B cell (primary cell): ENCODE results near the gene TMEM126A.

GRCh38 chr11:83070275-83070694, 1.4 kb downstream of the RAB30 start:
- PRO-cap: no peak
- CAGE, long polyA plus RNA: no peak

- PRO-cap: no peak
- CAGE, long polyA plus RNA: no peak
Measured at GRCh38 chr11:83176831-83177417, 16.6 kb upstream of the ANKRD42 start.

DNA sequence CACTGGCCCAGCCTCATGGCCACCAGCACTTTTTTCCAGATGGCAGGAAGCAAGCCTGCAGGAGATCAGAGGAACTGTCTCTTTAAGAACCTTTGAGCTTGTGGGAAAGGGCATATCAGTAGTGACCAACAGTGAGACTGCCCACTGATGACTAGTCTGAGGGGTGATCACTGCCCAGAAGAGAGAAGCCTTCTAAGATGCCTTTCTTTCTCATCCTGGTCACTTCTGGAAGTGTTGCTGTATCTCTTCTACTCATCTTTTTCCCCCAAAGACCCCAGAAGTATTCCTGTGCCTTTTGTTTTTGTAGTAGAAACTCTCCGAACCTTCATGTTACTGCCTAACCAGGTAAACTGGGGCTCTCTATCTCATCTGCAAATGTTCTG, 125.1 kb upstream of the CCDC90B start:
- PRO-cap: no peak
- CAGE, long polyA plus RNA: no peak

DNA sequence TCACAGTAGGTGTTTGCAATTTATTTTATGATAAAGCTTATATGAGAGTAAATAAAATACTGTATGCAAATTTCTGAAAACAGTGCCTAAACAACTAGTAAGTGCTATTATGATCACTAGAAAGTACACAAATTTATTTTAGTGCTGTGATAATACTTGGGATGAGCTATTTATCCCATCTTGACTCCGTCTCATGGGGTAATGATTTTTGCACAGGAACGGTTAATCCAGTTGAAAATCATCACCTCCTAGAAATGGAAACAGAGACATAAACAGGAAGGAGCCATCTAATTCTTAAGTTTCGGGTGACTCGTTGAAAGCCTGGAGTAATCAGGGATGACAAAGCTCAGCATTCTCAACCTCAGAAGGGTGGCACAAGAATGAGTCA, 280.7 kb upstream of the CCDC90B start:
- PRO-cap: no peak
- CAGE, long polyA plus RNA: no peak

DNA sequence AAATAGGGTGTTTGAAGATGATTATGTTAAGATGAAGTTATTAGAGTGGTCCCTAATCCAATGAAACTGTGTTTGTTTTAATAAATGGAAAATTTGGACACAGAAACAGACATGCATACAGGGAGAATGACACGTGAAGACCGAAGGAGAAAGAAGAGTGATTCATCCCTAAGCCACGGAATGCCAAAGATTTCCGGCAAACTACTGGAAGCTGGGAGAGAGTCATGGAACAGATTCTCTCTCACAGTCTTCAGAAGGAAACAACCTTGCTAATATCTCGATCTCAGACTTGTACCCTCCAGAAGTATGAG, 733.4 kb upstream of the CCDC90B start:
- PRO-cap: no peak
- CAGE, long polyA plus RNA: no peak

- PRO-cap: no peak
- CAGE, long polyA plus RNA: no peak
Measured at GRCh38 chr11:84098834-84099222, 812.7 kb upstream of the CCDC90B start.

GRCh38 chr11:84437399-84438055, 1151.4 kb upstream of the CCDC90B start:
- PRO-cap: no peak
- CAGE, long polyA plus RNA: no peak

- PRO-cap: no peak
- CAGE, long polyA plus RNA: no peak
Measured at GRCh38 chr11:85483794-85484202, 143.3 kb downstream of the DLG2 start.

DNA sequence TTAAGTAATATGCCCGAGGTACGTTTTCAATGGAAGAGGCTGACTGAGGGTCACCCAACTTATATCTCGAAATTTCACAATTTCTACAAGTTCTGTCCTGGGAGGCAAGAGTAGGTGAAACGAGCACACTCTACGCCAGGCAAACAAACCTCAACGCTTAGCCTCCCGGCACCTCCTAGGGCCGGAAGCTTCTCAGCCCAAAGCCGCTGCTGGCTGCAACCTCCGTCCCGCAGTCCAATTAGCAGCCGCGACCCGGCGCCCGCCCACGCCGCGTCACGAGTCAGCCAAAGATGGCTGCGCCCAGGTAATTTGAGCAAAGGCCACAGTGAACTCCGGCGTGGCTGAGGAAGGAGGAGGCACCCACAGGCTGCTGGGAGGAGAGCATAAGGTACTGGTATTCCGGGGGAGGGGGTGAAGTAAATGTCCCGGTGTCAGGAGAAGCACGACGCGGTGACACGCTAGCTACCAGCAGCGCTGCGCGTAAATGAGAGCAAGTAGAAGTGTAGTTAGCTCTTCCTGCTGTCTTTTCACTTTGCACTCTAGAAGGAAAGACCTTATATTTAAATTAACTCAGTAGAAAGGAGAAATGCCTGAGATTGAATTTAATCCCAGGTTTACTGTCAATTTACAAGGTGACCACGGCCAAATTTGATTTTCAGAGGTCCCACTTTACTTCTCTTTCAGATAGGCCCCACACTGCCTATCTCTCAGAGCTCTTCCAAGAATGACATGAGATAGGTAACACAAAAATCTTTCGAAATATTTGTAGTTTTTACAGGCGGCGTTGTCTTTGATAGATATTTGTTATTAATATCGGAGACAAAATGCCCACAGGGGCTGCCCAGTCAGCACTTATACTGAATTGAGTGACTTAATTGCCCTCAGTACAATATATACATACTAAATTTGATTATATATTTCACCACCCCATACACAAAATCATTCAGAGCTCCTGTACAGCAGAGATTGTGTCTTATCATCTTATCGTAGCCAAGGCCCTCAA, at the start of gene TMEM126A:
Gene TMEM126A, plus strand, starts transcription at position 266 of the 1,003 bp plus-strand sequence.
- PRO-cap: bidirectional peak, plus-strand start at position 266 of the sequence, minus-strand start at position 177 of the sequence
- CAGE, long polyA plus RNA: start-site peak on the plus strand centred at position 278 of the sequence, 27 bp wide, 92 and 125 reads in 2 replicates

DNA sequence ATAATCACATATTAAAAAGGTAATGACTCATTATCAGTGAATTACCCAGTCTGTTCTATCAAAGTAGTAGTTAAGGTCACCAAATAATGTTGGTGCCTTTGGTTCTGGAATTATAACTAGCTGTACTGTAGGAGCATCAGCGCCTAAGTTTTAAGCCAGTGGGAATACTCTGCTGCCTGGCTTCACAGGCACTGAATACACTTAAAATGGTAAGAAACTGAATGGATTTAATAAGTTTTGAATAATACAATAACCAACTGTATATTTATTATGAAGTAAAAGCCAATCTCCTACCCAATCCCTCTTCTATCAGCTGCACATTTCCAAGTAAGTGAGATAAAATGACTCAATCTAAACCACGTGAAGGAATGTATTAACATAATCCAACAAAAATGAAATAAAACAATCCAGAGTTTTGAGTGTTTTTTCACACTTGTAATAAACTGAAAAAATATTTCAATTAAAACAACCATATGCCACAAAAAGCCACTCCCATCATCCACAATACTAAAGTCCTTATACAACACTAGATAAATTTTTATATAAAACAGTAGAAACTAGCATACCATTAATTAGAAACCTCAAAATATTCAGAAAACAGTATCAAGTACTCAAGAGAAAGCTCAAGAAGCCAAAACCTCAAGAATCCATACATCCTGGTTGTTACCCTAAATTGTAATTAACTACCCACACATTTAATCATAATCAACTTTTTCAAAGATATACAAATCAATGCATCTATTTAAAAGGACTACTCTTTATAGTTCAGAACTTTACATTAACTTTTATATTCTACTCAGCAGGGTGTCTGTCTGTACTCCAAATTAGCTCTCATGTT, 5.4 kb downstream of the CREBZF start:
- PRO-cap: no peak
- CAGE, long polyA plus RNA: no peak

DNA sequence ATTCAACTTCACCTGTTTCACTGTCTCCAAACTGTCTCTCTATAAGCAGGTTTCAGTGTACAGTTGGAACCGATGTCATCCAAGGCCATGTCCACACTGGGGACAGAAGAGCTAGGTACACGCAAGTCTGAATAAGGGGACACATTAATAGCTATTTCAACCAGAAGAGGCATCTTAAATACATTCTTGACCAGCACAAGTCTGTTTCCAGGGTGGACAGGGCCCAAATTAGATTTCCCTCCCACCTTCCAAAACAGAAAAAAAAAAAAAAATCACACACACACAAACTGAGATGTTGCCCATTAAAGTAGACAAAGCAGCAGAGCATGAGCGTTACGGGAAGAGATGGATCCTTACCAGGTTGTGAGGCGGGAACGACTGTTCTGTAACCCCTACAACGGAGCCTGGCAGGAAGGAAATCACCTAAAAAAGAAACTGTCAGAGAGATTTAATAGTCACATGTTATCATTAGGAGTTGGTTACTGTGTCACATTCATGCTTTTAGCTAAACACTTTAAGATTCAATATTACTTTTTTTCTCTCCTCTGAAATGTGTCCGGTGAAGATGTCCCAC, 1.7 kb downstream of the CREBZF start:
- PRO-cap: bidirectional peak, plus-strand start at position 465 of the sequence, minus-strand start at position 421 of the sequence
- CAGE, long polyA plus RNA: start-site peak on the plus strand centred at position 372 of the sequence, 122 bp wide, 5 and 6 reads in 2 replicates

DNA sequence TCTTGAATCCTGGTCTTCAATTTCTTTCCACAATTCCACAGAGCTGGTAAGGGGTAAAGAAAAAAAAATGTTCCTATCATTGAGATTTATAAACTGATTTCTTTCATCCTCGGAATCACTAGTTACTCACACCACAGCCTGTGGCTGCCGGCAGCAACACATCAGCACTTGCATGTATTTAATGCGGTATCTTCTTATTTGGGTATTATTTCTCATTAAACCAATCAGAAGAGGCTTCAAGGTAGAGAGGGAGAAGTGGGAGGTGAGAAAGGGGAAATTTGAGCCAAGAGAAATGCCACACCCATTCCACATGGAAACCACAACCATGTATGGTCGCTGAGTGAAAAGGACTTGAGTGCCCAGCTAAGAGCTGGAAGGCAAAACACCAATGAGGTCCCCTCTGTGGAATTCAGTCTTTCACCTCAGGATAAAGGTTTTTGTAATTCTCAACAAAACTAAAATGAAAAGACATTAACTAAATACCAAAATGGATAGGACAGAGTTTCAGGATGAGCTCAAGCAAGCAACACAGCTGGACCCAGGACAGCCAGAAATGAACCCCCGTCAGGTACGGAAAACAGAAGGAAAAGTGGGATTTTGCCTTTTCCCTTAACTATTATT, 26.0 kb downstream of the SYTL2 start:
- PRO-cap: no peak
- CAGE, long polyA plus RNA: no peak

GRCh38 chr11:85809676-85810453, 1.1 kb downstream of the SYTL2 start:
- PRO-cap: no peak
- CAGE, long polyA plus RNA: no peak

GRCh38 chr11:85966735-85968053, 101.7 kb downstream of the PICALM start:
- PRO-cap: no peak
- CAGE, long polyA plus RNA: no peak

- PRO-cap: no peak
- CAGE, long polyA plus RNA: no peak
Measured at GRCh38 chr11:85983728-85984102, 85.2 kb downstream of the PICALM start.

GRCh38 chr11:86009900-86010944, 58.7 kb downstream of the PICALM start:
- PRO-cap: no peak
- CAGE, long polyA plus RNA: no peak

GRCh38 chr11:86027258-86028154, 41.4 kb downstream of the PICALM start:
- PRO-cap: no peak
- CAGE, long polyA plus RNA: no peak

DNA sequence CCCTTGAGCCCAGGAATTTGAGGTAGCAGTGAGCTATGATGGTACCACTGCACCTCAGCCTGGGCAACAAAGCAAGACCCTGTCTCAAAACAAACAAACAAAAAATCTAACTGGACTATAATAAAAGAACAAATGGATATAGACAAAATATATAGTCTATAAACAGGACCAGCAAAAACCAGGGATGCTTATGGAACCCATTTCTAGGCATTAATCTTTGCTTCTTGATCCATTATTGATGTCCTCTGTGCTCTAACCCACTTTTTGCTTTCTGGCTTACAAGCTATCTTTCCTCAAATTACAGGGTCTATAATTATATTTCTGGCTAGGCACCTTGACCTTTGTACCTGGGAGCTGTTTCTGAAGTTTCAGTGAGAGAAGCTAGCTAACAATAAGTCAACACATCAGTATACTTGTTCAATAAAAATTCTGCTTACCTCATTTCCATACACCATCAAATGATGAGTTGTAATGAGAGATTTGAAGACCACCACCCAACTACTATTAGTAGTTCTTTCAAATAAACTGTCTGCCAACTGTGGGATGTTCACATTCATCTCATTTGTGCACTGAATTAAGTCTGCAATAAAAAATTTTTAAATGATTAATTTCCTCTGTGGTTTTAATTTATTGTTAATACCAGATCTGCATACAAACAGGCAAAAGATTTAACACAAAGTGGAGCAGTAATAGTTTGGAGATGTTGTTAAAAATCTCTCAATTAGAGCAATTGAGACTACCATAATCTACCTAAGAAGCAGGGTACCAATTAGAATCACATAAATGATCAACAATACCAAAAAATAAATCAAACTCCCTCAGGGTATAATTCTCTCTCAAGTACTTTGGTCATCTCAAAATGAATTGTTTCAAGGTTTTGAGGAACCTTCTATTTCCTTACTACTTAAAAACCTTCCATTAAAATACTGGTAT, 37.6 kb downstream of the PICALM start:
- PRO-cap: no peak
- CAGE, long polyA plus RNA: no peak

DNA sequence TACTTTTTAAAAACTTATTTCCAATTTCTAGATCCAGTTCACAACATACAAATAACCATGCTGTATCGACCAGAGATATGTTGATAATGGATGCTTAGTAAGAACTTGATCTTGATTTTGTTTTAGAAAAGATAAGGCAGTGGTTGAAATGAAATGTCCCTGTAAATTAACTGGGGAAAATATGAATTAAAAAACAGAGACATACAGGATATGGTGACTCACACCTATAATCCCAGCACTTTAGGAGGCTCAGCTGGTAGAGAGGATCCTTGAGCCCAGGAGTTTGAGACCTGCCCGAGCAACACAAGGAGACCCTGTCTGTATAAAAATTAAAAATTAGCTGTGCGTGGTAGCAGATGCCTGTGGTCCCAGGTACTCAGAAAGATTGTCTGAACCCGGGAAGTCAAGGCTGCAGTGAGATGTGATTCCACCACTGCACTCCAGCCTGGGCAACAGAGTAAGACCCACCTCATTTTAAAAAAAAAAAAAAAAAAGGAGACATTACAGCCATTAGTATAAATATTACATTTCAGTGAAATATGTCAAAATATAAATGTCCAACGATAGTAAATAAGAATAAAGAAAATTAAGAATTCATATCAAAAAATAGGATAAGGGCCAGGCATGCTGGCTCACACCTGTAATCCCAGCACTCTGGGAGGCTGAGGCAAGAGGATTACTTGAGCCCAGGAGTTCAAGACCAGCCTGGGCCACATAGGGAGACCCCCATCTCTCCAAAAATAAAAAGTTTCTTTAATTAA, 4.5 kb downstream of the PICALM start:
- PRO-cap: no peak
- CAGE, long polyA plus RNA: no peak

GRCh38 chr11:86067993-86068606, 784 bp downstream of the PICALM start:
- PRO-cap: bidirectional peak, plus-strand start at chr11:86068269, minus-strand start at chr11:86068234; bidirectional peak, plus-strand start at chr11:86068453, minus-strand start at chr11:86068557
- CAGE, long polyA plus RNA: no peak